Upper lobe of left lung (tissue), 5 donors: ENCODE data around the genes ARHGAP31, TMEM39A and POGLUT1.

GRCh38 chr3:114524547-114525211, 230.9 kb downstream of the TIGIT start:
- PRO-cap, 2 experiments: no peak in any of the 2 experiments
- RAMPAGE, long total RNA, 4 experiments: start-site peak on the minus strand in 2 of 4 experiments, at chr3:114524813-114524879 at its widest, 7 to 14 reads per replicate

DNA sequence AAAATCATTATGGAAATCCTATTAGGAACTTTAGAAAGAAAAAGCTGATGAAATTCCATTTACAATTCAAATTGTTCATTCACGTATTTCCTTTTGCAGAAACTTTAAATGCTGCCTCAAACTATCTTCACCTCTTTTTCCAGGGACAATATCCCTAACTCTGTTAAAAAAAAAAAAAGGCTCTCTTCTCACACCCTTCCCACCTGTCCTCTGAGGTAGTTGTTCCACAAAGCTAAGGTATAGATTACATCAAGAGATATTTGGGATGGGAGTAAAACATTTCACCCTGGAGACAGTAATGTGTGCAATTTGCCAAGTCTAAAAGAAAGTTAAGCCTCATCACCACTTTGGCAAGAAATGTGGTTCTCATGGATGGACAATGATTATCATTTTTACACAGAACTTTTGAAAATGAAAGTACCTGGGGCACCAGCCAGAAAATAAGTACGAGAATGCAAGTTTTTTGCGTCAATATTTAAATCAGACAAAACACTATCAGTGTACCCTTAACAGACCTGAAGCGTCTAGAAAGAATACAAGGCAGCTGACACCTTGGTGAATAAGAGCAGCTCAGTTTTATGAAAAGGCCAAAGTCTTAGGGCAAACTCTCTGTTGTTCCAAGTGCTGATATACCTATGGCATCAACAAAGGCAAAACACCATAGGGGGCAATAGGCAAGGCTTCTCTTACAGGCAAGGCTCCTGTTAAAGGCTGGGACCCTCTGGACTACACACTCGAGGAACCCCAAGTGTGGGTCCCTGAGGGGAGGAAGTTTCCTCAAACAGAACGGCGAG, 290.7 kb downstream of the TIGIT start:
- PRO-cap, 2 experiments: no peak in any of the 2 experiments
- RAMPAGE, long total RNA, 4 experiments: no peak in any of the 4 experiments

DNA sequence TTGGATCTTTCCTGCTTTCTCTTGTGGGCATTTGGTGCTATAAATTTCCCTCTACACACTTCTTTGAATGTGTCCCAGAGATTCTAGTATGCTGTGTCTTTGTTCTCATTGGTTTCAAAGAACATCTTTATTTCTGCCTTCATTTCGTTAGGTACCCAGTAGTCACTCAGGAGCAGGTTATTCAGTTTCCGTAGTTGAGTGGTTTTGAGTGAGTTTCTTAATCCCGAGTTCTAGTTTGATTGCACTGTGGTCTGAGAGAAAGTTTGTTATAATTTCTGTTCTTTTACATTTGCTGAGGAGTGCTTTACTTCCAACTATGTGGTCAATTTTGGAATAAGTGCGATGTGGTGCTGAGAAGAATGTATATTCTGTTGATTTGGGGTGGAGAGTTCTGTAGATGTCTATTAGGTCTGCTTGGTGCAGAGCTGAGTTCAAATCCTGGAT, 155.9 kb downstream of the ZBTB20 start:
- PRO-cap, 2 experiments: no peak in any of the 2 experiments
- RAMPAGE, long total RNA, 4 experiments: no peak in any of the 4 experiments

GRCh38 chr3:115072442-115073131, 74.5 kb downstream of the ZBTB20 start:
- PRO-cap, 2 experiments: peak in 1 of 2 experiments; most common minus-strand start chr3:115072669 (in 1)
- RAMPAGE, long total RNA, 4 experiments: no peak in any of the 4 experiments

DNA sequence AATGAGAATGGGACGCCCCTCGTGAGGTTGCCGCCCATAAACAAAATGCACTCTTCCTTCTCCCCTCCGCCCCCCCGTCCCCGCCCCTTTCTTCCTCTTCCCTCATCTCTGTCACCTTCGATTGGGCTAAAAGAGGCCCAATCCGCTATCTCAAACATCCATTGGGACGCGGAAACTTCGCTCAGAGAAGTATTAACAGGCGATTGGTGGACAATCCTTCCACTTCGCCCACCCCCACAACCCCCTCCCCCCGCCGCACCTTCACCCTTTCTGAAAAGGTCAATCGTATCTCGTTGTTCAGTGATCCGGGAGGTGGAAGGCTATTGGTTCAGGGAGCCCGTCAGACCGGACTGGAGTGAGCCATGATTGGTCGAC, 274 bp upstream of the ZBTB20 start:
- PRO-cap, 2 experiments: peak in 1 of 2 experiments; most common plus-strand start position 293 of the sequence (in 1)
- RAMPAGE, long total RNA, 4 experiments: no peak in any of the 4 experiments

- PRO-cap, 2 experiments: peak in 2 of 2 experiments; most common plus-strand start chr3:115659105 (in 1); most common minus-strand start chr3:115658939 (in 1)
- RAMPAGE, long total RNA, 4 experiments: no peak in any of the 4 experiments
Observed at GRCh38 chr3:115658702-115659505, 35.6 kb downstream of the GAP43 start.

DNA sequence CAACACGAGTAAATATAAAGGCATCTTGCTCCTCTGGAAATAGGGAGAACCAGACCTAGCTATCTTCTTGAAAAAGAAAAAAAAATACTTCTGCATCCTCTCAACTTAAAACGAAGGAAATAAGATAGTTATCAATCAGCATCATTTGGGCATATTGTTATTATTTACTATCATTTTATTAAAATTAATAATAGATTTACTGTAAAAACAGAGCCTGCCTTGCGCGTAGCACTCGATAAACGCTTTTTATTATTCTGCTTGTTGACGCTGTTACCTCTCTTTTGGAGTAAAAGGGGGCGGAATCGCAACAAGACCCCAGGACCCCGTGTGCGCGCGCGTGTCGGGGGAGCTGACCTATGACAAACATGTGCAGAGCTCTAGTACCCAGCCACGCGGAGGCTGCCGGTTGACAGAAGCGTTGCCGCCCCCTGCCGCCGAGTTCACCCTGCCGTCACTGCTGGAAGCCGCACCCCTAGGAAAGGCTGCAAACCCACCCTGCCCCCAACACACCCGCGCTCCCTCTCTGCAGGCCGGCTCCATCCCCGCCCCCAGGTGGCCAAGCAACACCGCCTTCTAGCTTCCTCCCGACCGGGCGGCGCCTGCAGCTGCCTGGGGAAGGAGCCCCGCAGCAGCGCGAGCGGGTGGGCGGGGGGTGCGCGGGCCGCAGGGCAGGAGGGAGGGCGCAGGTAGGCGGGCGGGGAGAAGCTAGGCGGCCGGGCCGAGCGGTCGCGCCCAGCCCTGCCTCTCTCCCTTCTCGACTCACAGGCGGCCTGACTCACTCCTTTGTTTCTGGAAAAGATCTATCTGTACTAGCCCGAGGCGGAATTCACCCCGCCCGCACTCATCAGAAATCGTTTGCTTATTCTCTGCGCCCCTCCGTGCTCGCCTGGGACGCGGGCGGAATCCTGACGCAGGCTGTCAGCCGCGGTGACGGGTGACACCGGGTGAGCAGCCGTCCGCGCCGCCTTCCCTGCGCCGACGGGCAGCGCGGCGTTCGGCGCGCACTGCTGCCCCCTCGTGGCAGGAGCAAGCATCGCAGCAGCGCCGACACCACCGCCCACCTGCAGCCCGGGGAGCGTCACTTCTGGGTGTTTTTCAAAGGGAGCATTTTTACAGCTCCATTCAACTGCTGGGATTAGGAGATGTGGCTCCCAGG, 160.7 kb downstream of the GAP43 start:
- PRO-cap, 2 experiments: peak in 2 of 2 experiments; most common plus-strand start position 504 of the sequence (in 1); most common minus-strand start position 761 of the sequence (in 2)
- RAMPAGE, long total RNA, 4 experiments: no peak in any of the 4 experiments

- PRO-cap, 2 experiments: no peak in any of the 2 experiments
- RAMPAGE, long total RNA, 4 experiments: no peak in any of the 4 experiments
Observed at GRCh38 chr3:117481706-117481942, 1036.3 kb upstream of the LSAMP start.

GRCh38 chr3:117610053-117610493, 1164.8 kb upstream of the LSAMP start:
- PRO-cap, 2 experiments: no peak in any of the 2 experiments
- RAMPAGE, long total RNA, 4 experiments: start-site peak on the minus strand in 1 of 4 experiments, at chr3:117610222-117610395 at its widest, 5 to 9 reads per replicate

GRCh38 chr3:118600969-118601483, 433.6 kb downstream of the IGSF11 start:
- PRO-cap, 2 experiments: no peak in any of the 2 experiments
- RAMPAGE, long total RNA, 4 experiments: no peak in any of the 4 experiments

GRCh38 chr3:118809919-118810251, 224.8 kb downstream of the IGSF11 start:
- PRO-cap, 2 experiments: no peak in any of the 2 experiments
- RAMPAGE, long total RNA, 4 experiments: no peak in any of the 4 experiments

GRCh38 chr3:118972997-118973211, 61.7 kb downstream of the IGSF11 start:
- PRO-cap, 2 experiments: no peak in any of the 2 experiments
- RAMPAGE, long total RNA, 4 experiments: no peak in any of the 4 experiments

DNA sequence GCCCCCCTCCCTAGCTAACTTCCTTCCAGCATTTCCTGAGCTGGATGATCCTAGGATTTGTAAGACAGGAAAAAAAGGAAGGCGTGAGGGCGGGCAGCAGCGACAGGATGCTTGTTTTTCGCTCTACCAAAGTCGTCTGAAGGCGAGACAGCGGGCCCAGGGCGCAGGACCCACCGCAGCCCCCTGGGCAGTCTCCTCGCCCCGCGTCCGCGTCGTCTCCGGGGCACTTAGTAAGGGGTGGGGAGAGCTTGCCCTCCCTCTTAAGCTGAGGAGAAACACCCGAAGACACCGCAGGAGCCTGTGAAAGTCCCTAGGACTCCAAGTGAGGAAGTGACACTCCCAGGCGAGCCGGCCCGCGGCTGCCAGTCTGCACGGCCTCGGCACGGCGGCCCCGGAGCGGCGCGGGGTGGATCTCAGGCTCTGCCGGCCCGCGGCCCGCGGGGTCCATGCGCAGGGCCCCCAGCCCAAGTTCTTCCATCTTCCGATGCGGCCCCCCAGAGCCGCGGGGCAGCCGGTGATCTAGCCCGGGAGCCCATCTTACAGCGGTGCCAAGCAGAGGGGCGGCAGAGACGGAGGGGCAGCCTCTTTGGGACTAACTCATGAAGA, at the start of gene ARHGAP31:
Gene ARHGAP31, plus strand, starts transcription at position 78 of the 606 bp plus-strand sequence.
- PRO-cap, 2 experiments: peak in 2 of 2 experiments; most common plus-strand start position 67 of the sequence (in 1); most common minus-strand start position 138 of the sequence (in 1)
- RAMPAGE, long total RNA, 4 experiments: start-site peak on the plus strand in 3 of 4 experiments, centred at positions 56 to 375 of the sequence, 37 to 135 reads per replicate

DNA sequence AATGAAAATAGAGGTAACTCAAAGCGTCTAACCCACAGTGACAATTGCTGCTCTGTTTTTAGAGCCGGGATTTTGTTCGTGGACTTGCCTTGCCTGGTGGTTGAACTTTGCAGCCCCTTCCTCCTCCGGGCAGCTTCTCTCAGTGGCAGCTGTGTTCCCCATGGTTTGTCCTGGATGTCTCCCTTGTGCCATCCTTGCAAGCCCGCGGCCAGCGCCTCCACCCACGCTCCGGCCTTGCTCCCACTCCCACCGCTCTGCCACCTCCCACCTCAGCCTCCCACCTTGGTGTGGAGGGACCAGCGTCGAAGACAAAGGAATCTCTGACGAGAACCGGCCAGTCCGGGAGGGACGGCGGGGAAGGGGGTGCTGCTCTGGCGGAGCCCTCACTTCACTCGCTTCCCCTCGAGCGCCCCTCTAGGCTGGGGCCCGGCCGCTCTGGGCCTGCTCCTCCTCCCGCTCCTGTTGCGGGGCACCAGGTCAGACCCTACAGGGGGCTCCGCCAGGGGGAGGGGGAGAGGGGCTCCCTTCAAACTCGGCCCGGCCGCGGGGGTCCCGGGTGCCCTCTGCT, 28.2 kb downstream of the ARHGAP31 start:
- PRO-cap, 2 experiments: peak in 1 of 2 experiments; most common plus-strand start position 337 of the sequence (in 1); most common minus-strand start position 284 of the sequence (in 1)
- RAMPAGE, long total RNA, 4 experiments: no peak in any of the 4 experiments

DNA sequence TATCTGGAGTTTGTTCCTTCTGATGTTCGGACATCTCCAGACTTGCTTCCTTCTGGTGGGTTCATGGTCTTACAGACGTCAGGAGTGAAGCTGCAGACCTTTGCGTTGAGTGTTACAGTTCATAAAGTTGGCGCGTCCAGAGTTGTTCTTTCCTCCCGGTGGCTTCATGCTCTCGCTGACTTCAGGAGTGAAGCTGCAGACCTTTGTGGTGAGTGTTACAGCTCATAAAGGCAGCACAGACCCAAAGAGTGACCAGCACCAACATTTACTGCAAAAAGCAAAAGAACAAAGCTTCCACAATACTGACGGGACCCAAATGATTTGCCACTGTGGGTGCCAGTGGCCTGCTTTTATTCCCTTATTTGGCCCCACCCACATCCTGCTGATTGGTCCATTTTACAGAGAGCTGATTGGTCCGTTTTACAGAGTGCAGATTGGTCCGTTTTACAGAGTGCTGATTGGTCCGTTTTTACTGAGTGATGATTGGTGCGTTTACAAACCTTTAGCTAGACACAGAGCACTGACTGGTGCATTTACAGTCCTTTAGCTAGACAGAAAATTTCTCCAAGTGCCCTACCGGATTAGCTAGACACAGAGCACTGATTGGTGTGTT, 43.1 kb downstream of the ARHGAP31 start:
- PRO-cap, 2 experiments: no peak in any of the 2 experiments
- RAMPAGE, long total RNA, 4 experiments: start-site peak on the plus strand in 1 of 4 experiments, centred at position 212 of the sequence, 5 reads per replicate

DNA sequence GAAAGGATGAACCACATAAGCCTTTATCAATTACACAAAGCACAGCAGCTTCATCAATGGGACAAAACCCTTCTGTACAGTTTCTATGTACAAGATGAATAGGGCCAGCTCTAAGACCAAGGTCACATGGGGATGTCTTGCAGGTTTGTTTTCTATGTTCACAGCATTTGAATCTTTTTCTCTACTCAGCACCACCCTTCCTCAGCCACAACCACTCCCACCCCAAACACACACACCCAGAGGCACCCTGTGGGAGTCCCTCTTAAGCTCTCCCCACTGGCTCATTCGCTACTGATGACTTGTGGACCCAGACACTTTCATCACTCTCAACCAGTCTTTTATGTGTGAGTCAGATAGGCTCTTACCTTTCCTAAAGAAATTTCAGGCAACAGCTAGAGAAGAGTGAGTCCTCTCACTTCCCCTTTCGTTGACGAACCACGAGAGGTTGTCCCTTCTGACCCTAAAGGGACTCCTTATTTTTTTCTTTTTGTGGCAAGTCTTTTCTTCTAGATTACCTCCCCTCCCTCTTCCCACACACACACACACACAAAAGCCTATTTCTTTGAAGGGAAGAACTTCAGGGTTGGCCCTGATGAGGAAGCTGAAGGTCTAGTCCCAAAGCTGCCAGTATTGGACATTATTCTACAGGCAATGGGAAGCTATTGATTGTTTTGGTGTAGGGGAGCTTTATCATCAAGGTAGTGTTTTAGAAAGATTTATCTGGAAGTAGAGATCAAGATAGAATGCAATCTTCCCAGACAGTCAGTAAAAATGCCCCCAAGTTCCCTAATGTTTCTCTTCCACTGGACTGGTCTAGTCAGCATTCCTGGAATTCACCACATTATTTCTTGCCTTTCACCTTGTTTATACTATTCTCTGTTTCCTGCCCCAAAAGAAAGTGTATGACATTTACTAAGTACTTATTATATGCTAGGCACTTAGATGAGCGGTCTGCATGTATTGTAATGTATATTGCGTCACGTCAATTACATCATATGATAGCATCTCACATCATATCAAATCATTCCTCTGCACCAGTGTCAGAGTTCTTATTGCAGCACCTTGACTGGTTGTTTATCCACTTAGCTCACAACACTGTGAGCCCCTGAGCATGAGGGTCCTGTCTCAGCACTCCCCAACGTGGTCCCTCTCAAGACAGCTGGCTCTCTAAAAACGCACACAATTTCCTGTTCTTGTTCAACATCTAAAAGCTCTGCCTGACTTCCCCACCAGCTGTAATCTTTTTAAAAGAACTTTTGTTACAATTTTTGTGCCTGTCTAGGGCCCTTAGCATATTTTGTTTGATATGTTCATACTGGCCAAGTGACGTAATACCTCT, 58.4 kb downstream of the ARHGAP31 start:
- PRO-cap, 2 experiments: peak in 1 of 2 experiments; most common plus-strand start position 291 of the sequence (in 1); most common minus-strand start position 293 of the sequence (in 1)
- RAMPAGE, long total RNA, 4 experiments: no peak in any of the 4 experiments

- PRO-cap, 2 experiments: peak in 2 of 2 experiments; most common plus-strand start chr3:119463813 (in 1); most common minus-strand start chr3:119463614 (in 2)
- RAMPAGE, long total RNA, 4 experiments: start-site peak on the minus strand in 3 of 4 experiments, at chr3:119463552-119463726 at its widest, 31 to 185 reads per replicate
Observed at GRCh38 chr3:119463122-119464130, at the start of gene TMEM39A. TMEM39A (minus strand) TSS chr3:119463615.

GRCh38 chr3:119468719-119469050, at the start of gene POGLUT1:
POGLUT1 (plus strand) TSS chr3:119468963.
- PRO-cap, 2 experiments: peak in 2 of 2 experiments; most common plus-strand start chr3:119468984 (in 1); most common minus-strand start chr3:119468850 (in 1)
- RAMPAGE, long total RNA, 4 experiments: start-site peak on the plus strand in 4 of 4 experiments, at chr3:119468975-119469009 at its widest, 52 to 199 reads per replicate

GRCh38 chr3:119627316-119627746, 29.6 kb downstream of the PLA1A start:
- PRO-cap, 2 experiments: no peak in any of the 2 experiments
- RAMPAGE, long total RNA, 4 experiments: no peak in any of the 4 experiments

DNA sequence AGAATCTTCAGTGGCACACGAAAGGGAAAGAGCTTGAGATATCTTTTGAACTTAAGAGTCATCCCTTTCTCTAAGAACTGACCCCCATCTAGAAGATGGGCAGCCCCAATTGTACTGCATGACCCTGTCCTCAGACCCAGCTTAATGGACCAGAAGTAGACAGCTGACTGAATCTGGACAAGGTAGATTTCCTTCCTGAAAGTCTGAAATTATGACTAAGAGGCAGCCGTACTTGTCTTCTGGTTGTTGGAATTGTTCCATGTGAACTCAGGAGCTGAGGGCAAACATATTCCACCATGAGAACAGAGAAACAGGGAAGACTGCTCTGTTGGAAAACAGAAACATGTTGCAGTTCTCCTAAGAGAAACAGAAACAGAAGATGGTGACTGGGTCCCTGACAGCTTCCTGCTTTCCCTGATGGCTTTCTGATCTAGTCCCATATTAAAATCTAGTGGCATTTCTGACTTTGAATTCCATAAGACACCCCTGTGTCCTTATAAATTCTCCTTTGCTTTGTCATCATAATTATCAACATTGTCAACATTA, 24.2 kb downstream of the POPDC2 start:
- PRO-cap, 2 experiments: peak in 1 of 2 experiments; most common plus-strand start position 299 of the sequence (in 1); most common minus-strand start position 146 of the sequence (in 1)
- RAMPAGE, long total RNA, 4 experiments: no peak in any of the 4 experiments